Tongue (tissue), 2 donors: ENCODE results near the genes DPPA2 and CD96.

GRCh38 chr3:105353209-105354444 lies 13.1 kb upstream of the ALCAM start:
- RAMPAGE, long total RNA = no peak

DNA sequence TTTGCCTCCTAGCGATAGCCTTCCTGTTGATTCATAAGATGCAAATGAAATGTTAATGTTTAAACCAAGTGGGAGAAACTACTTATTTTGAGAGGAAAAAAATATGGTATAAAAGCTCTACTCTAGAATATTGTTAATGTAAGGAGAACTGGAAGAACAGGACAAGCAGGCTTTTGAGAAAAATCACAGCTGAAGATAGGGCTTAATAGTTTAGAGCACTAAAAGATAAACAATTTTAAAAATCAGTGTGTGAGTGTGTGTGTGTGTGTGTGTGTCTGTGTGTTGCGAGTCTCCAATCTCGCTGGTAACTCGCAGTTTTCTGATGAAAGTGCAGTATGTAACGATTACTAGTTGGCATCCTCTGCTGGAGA lies 1.5 kb upstream of the ALCAM start:
- RAMPAGE, long total RNA = no peak

DNA sequence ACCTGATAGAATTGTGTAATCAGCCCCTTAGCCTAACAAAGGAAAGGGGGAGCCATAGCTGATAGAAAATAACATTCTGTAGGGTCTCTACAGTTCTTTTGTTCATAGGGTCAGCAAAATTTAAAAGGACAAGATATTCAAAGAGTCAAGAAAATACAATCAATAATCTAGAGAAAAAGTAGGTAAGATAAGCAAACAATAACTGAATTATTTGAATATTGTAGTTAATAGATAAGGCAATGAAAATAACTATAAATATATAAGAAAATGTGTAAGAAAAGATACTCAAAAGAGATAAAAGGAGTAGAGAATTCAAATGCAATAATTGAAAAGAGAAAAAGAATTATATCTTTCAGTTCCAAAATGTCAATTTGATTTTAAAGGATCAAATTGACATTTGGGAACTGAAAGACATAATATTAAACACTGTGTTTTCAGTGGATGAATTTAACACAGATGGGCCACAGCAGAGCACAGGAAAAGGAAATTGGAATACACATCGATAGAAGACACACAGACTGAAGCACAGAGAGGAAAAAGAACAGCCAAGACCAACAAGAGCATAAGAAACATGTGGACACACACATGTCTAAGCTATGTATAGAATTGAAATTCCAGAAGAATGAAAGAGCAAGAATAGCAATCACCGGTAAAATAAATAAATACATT lies 203.4 kb downstream of the ALCAM start:
- RAMPAGE, long total RNA = no peak

- RAMPAGE, long total RNA = no peak
These were observed 122.0 kb downstream of the CBLB start for GRCh38 chr3:105746783-105747271.

- RAMPAGE, long total RNA = no peak
These were observed 67.4 kb downstream of the CBLB start for GRCh38 chr3:105801432-105801866.

- RAMPAGE, long total RNA = no peak
These were observed 40.2 kb downstream of the CBLB start for GRCh38 chr3:105828556-105829043.

DNA sequence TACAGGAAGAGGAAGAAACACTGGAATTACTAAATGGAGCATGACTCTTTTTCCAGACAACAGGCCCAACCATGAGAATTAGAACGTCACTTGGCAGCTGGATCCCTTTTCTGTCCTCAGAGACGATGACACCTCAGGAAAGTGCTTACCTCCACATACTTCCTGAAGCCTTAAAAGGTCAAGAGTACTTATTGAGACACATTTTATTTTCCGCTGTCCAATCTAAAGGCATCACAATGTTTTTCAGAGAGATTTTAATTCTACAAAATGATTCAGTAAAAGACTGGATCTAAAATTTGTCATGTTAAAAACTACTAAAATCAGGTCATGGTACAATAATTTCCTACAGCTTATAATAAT lies 38.2 kb upstream of the CBLB start:
- RAMPAGE, long total RNA = no peak

DNA sequence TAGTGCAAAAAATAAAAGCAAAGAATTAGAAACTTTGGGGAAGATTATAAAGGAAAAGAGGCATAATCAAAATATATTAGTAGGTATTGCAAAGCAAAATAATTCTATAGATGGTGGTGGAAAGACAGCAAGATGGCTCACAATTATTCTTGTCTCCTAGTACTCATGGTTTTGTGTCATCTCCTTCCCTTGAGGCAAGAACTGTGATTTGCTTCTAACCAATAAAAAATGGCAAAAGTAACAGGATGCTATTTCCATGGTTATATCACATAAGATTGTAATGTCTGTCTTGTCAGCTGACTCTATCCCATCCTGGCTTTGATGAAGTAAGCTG lies 324.7 kb upstream of the CBLB start:
- RAMPAGE, long total RNA = no peak

- RAMPAGE, long total RNA = no peak
These were observed 169.1 kb upstream of the CCDC54 start for GRCh38 chr3:107208039-107208673.

DNA sequence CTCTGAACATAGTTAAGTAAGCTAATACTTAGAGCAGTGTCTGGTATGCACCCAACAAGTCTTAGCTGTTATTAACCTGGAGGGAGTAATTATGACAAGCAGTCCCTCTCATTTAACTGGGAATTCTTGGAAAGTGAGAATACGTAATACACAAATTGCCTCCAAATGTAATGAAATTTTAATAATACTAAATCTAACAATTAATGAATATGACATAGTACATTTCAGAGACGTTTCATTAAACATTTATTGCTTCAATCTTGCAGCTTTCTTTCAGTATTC lies 2.6 kb upstream of the CCDC54 start:
- RAMPAGE, long total RNA = no peak

GRCh38 chr3:107833143-107833558 lies 257.7 kb downstream of the CD47 start:
- RAMPAGE, long total RNA = no peak

- RAMPAGE, long total RNA = no peak
These were observed 35.6 kb downstream of the CD47 start for GRCh38 chr3:108055020-108055778.

DNA sequence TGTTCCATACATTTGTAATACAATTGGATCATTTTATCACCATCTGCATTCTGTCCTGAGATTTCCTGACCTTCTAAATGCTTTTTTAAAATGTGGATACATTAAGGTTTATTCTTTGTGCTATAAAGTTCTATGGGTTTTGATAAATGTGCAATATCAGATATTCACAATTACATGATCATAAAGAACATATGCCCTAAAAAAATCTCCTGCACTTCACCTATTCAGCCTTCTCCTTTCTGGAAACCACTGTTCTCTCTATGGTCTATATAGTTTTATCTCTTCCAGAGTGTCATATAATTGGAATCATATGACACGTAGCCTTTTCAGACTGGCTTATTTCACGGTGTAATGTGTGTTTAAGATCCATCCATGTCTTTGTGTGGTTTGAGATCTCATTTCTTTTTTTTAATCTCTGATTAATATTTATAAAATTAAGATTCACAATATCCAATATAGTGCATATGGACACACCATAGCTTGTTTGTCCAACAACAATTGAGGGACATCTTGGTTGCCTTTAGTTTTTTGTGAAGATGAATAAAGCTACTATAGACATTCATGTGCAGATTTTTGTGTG lies 31.7 kb upstream of the IFT57 start:
- RAMPAGE, long total RNA = no peak

DNA sequence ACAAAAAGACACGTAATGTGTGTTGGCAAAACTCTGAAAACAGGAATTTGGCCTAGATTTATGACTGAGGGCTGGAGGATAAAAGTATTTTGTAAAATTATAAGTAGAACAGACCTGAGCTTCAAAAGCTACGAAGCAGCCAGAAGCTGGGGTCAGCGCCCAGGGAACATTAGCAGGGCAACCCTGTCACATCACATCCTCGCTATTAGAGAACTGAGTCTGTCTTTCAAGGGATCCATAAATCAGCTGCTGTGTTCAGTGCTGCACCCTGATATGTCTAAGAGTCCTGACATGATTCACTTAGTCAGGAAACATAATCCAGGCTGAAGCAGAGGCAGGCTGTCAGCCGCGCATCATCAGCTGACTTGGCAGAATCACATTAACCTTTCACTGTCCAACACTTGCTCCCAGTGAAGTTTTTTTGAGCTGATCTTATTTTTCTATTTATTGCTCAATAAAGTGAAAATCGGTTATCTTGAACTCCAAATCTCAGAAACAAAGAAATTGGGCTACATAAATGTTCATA lies 23.5 kb downstream of the MYH15 start:
- RAMPAGE, long total RNA = no peak

DNA sequence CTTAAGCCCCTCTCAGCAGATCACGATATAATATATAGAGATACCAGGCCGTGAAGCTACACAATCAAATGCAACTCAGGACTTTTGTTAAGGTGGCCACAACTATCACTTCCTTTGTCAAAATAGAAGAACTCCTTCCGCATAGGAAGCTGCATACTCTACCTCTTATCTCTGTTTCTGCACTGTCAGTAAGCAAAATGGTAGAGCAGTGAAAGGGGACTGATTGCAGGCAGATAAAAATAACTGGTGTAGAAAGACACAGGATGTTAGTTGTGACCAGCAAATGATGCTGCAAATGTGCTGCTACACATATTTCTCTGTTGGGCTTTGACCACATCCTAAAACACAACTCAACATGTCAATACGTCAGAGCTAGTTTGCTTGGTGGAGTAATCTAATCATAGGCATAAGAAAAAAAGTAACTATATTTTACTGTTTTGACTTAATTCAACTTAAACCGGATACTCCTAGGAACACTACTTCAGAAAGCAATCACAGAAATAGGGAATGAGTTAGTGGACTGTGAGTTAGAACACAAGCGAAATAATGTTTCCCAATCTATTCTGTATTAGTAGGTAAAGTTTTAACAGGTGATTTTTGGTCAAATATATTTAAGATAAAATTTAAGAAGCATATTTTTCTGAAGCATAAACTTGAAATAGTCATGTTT lies 16.2 kb upstream of the TRAT1 start:
- RAMPAGE, long total RNA = no peak

DNA sequence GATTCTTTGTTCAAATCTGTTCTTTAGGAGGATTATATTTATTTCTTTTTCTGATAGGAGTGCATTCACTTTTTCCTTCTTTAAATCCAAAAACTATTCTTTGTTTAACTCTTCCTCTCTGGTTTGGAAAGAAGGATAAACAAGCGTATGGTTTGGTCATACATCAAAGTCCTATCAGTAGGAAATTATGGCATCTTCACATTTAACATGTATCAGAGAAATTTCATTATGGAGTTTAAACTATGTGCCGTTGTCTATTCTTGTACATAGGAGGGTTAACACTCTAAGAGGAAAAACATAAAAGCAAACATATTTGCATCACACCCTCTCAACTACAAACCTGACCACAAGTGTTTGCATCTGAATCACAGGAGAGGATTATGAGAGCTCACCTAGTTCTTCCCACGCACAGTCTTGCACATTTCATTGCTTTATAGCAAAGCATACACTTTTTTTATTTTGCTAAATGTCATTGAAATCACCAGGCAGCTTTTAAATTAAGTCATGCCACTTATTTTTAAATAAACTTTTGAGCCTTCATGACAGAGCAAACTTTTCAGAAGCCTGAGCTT lies 12.4 kb downstream of the TRAT1 start:
- RAMPAGE, long total RNA = no peak

- RAMPAGE, long total RNA = no peak
These were observed at the start of gene DPPA2 for GRCh38 chr3:109316092-109316978. Gene DPPA2, minus strand, starts transcription at chr3:109316517.

DNA sequence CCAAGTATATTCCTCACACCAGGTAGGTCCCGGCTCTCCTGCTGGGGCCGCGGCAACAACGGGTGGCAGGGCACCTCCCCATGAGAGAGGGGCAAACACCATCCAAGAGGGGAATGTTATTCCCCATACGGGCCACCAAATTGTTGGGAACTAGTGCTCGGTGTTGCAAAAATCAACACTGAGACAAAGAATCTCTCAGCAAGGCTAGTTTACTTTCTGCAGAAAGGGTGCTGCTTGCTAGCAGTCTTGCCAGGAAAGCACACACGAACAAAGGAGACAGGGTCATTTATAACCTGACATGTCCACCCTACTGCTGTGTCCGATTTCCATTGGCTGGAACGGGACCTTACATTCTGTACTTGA lies 102.1 kb upstream of the NECTIN3 start:
- RAMPAGE, long total RNA = no peak

DNA sequence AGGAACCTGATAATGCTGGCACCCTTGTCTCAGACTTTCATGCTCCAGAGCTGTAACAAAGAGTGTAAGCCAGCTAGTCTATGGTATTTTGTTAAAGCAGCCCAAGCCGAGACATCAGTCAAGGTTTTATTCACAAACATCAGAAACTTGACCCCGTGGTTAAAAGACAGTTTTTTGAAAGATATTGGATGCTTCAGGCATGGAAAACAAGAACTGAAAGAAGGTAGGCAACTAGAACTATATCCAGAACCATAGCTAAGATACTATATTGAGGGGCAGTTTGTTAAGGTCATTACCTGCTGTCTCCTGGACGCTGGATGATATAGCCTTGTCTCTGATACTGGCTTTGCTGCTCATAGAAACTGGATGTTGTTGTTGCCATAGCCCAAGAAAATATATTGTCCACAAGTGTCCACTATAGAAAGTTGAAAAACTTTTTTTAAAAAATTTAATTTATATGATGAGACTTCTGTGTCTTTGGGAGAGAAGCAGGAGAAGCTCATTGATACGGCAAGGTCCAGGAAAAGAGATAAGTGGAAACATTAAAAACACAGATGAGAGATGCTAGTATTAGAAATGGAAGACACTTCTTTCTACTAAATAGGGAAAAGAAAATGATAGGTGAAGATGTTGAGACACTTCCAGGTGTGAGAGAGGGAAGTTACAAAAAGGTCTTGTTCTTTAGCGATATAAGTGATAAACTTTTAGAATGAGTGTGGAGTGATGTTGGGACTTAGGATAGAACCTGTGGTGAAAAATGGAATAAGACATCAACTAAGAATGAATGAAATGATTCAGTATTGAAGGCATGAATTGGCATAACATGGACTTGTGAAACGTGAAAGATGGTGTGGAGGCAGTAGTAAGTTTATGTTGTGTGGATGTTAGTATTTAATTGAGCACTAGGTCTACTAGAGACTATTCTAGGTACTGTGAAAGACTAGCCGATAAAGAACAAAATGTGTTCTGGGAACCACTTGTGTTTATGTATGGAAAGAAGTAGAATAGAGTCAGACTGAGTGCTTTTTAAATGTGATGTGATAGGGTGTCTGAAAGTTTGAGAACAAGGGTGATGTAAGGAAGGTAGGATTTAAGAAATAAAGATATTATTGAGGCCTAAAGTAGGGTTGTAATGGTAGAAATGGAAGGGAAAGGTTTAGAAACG lies 12.3 kb downstream of the NECTIN3 start:
- RAMPAGE, long total RNA = no peak

GRCh38 chr3:111541819-111542380 lies at the start of gene CD96:
Gene CD96, plus strand, starts transcription at chr3:111542197.
- RAMPAGE, long total RNA = no peak